Metanephros (tissue), 2 donors: ENCODE measurements around the genes MRPL52 and PSMB5.

DNA sequence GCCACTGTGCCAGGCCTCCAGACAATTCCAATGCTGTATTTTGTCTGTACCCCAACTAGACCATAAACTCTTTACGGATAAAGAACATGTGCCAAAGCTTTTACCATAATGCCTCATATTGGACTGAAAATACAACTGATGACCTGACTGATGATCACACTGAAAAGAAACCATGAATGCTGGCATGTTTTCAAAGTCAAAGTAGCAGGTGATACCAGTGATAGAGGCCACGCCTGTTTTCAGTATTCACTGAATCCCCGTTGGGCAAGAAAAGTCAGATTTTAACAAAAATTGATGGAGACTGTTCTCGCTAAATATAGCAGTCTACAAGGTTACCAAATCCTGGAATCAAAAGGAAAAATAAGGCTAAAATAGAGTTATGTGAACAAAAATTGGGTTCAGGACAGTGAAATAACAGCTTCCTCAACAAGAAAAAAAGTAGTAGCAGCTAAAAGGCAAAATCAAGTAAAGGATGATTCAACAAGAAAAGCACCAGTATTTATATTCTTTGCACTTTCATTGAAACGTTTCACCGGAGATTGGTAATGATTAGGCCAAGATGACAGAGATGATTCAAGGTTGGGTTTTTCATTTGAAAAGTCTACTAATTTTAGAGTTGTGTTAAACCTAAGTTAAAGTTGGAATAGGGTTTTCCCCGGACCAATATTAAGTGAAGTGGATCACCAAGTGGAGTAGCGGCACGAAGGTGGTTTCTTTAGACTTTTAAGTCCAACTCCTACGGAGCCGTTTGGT lies 828 bp downstream of the DAD1 start:
- RAMPAGE, long total RNA, result no peak

DNA sequence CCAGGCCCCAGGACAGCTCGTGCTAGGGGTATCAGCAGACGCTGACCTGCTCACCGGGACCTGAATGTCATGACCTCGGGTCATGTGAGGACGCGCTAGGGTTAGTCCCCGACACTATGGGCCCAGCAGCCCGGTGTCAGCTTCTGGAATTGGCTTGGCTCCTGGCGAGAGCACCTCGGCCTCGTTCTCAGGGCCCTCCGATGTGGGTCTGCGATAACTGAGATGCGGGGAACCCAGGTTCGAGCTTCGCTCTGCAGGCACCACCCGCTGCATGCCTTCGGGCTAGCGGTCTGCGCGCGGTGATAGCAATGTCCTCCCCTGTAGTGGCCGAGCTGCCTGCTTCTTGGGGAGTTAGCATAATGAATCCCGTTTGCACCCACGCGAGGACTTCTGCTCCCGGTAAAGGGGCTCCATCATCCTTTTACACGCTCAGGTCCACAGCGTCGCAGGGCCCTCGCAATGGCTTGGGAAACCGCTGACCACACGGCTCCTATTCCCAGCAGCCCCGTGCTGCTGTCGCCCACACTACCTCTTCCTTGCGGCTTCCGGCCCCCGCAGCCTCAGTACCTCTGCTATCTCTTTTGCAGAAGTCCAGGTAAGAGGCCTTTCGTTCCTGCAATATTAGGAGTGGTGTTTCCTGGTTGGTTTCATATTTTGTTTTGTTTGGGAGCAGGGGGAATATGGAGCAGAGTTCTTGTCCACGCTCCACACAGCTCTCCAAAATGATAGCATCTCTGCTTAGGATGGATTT lies 502 bp downstream of the OXA1L start:
- RAMPAGE, long total RNA, result no peak

- RAMPAGE, long total RNA, result no peak
Measured at GRCh38 chr14:22820207-22820473, 4.9 kb upstream of the SLC7A7 start.

DNA sequence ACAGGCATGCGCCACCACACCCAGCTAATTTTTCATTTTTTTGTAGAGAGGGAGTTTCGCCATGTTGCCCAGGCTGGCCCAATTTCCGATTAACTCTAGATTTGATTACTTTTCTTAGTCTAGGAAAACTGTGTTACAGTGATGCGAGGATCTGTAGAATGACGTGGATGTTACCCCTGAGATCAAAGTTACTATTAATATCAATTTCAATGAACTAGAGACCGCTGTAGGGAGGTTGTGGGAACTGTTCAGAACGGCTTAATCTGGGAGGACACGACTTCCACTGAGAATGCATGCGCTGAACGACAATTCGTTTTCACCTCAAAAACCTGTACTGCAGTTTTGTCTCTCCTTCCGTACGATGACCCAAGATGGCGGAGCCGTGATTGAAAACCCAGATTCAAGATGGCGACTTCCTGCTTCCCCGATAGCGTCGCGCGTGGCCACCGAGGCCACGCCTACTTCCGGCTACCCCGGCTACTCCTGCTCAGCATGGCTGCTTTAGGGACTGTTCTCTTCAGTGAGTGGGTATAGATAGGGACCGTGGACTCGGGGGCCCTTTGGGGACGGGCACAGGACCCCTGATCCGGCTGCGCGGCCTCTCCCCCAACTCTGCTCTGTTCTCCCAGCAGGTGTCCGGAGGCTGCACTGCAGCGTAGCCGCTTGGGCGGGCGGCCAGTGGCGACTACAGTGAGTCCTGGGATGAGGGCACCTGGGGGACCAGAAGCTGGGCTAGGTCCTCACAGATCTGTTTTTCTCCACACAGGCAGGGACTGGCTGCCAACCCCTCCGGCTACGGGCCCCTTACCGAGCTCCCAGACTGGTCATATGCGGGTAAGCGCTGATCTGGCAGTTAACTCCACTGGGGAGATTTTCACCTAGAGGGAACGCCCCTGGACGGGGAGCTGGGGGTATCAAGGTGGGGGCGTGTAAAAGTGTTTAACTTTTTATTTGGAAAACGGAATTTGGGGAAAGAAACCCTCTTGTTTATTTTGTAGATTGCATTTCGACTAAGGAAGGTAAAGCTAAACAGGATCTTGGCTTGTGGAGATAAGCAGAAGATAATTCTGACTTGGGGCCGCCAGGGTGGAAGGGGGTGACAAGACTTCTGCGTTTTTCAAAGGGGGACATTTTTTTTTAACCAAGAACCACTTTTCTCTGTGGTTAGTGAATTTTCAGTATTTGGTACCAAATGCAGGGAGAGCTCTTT lies at the start of gene MRPL52:
Gene MRPL52, plus strand, starts transcription at position 467 of the 1,210 bp plus-strand sequence.
- RAMPAGE, long total RNA, result start-site peak on the plus strand centred at position 476 of the sequence, 22 bp wide, 446 and 41 reads in 2 replicates

DNA sequence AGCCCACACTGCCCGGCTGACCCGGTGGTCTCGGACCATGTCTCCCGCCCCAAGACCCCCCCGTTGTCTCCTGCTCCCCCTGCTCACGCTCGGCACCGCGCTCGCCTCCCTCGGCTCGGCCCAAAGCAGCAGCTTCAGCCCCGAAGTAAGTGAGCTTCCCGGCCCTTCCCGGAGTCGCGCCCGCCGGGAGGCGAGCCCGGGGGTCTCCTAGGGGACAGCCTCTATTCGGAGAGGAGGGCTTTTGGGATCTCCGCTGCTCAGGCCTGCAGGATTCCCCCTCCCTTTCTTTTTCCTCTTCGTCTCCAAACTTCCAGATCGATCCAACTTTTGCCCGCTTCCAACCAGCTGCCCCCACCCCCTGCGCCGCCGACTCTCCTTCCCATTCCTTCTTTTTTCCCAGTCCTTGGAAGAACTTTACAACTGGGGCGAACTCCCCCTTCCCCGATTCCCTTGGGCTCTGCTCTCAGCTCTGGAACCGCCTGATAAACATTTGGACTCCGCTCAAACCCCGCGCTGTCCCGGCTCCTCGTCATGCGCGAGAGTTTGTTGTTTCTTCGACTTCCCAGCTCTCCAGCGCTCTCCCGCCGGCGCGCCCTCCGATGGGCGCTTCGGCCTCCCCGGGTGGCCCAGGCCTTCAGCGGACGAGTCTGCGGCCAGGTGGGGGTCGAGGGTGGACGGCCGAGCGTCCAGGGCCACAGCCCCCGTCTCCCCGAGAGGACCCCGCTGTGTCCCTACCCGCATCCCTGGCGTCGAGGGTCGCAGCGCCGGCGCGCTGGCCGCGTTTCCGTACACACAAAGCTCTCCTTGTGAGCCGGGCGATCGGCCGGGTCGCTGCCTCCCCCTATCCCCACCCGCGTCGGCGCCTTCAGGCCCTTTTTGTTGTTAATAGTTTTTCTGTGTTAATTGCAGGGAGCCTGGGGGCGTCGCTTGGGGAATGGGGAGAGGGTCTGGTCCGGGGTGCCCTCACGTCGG lies 682 bp downstream of the MMP14 start:
- RAMPAGE, long total RNA, result no peak

DNA sequence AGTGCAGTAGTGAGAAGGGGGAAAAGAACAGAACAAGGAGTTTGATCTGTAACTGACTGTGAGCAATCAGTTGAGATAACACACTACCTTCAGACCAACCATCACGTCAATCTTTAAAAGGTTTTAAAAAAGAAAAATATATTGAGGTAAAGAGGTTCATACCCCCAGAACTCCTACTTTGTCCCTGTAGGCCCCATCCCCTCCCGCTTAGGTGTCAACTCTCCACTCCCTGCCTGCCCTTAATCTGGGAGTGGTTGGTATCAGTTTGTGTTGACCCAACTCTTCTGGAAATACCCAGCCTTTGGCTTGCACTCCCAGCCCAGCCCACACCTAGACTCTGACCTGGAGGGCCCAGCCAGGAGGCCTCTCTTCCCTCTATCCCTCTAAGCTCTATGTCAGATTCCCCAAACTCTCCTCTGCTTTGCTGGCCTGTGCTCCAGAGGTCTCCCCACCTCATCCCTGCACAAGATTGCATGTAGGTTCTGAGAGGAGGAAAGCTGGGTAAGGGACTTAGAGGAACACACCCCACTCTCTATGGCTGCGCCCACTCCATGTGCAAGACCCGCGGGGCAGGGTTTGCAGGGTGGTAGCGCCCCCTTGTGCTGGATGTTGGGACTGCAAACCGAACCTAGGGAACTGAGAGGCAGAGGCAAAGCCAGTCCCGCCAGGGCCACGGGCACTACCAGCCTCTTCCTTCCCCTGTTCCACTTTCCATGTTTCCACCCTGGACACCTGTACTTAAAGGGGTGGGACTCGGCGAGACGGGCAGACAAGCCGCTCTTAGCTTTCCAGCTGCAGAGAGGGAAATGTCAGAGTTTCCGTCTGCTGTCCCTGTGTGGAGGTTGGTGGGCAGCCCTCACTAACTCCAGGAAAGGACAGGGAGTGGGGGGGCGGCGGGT lies 16.5 kb downstream of the MMP14 start:
- RAMPAGE, long total RNA, result no peak

DNA sequence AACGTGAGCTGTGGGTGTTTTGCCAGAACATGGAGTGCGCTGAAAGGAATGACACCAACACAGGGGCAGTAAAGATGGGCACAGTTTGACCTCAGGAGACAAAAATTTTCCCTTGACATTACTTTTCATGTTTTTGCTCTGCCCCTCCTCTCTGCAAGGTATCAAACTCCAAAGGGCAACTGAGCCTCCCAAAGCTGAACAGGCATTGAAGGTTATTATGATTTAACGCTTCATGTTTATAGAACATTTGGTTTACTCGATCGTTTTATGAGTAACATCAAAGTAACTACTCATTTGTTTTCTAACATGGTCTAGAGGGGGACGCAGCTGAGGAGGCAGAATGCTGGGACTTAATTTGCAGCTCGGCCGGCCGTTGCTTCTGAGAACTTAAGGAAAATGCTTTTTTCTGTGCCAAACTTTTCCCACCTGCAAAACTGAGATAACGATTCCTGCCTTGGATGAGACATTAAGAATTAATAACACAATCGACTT lies 992 bp downstream of the HAUS4 start:
- RAMPAGE, long total RNA, result no peak

GRCh38 chr14:22978658-22979757 lies 3.3 kb downstream of the AJUBA start:
- RAMPAGE, long total RNA, result no peak

- RAMPAGE, long total RNA, result no peak
Measured at GRCh38 chr14:23034315-23035390, at the start of gene PSMB5. Gene PSMB5, minus strand, starts transcription at chr14:23034900.

GRCh38 chr14:23094446-23094944 lies 441 bp downstream of the ACIN1 start:
- RAMPAGE, long total RNA, result no peak

GRCh38 chr14:23137960-23138689 lies 19.1 kb upstream of the CEBPE start:
- RAMPAGE, long total RNA, result no peak

DNA sequence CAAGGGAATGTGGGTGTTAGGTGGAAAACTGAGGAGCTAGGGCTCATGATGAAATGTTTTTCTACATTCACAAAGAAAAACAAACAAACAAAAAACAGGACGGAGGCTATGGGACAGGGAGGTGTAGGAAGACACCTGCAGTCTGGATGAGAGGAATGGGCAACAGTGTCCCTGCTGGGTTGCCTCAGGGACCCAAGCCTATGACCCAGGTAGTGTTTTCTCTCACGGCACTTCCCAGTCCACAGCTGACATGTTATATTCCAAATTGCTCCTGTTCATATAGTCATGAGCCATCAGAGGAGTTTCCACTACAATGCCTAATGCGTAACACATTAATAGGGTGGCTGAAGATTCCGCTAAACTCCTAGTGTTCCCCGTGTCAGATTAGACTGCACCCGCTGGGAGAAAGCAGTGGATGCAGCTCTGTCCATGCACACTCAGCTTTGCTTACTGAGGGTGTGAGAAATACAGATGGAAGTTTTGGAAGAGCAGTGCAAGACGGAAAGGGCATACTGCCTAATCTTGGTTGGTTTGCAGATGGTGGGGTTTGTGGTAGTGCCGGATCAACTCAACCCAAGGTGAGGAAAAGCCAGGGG lies 5.7 kb downstream of the PPP1R3E start:
- RAMPAGE, long total RNA, result no peak

GRCh38 chr14:23346601-23347057 lies 6.1 kb downstream of the SLC22A17 start:
- RAMPAGE, long total RNA, result no peak

DNA sequence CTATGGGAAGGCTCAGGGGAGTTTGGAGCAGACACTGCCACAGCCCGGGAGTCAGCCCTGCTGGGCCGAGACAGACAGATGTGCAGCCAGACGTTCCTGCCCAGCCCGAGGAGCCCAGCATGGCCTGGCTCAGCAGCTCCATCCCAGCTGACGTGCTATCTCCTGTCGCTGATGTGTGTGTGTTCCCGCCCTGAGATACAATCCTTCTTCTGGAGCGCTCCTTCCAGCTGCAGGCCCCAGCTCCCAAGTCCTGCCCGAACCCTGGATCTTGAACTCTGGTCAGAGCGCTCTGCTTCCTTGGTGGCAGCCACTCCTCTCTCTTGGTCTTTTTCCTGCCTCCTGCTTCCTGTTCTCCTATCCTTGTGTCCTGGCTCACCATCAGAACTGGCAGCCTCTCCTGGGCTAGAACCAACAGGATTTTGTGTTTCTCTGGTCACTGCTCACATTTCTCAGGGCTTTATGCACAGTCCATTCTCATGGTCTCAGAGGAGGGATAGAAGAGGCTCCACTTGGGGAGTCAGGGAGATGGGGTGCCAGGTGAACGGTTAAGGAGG lies 3.8 kb downstream of the CMTM5 start:
- RAMPAGE, long total RNA, result no peak

DNA sequence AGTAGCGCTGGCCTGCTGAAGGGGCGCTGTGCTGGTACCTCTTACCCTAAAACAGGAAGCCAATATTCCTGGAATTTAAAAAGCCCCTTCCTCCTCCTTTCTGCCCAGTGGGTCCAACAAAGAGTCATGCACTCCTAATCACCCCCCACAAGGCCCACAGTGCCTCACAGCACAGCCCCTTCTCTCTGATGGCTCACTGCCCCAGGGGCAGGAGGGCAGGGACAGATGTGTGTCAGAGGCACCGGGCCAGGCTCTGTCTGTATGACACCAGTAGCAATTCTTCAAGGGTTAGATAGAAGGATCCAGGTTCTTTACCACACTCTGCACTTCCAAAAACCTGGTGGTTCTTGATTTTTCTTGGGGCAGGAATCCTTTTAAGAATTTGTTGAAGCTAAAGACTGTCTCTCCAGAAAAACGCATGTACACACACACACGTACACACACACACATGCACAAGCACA lies 8.9 kb downstream of the MYH6 start:
- RAMPAGE, long total RNA, result no peak

DNA sequence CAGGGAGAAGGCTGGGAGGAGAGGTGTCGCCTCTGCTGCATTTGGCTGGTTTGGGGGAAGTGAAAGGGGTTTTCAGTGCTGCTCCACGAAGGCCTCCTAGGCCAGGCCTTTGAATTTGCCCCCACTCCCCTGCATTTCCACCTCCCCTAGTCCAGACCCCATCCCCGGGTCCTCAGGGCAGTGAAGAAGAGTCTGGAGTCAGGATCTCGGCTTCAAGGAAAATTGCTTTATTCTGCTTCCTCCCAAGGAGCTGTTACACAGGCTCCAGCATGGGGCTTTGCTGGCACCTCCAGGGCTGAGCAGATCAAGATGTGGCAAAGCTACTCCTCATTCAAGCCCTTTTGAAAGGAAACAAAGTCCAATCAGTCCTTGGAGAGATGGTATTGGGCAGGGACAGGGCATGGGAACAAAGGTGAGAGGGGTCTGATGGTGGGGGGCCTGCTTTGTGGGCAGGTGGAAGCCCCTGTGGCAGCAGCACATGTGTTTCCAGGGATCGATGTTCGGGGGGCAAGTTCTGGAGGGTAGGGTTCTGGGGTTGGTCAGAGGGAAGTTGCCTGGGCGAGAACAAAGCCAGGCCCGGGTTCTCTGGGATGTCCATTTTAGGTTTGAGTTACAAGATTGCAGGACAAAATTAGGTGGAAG lies 4.6 kb upstream of the MYH6 start:
- RAMPAGE, long total RNA, result no peak

DNA sequence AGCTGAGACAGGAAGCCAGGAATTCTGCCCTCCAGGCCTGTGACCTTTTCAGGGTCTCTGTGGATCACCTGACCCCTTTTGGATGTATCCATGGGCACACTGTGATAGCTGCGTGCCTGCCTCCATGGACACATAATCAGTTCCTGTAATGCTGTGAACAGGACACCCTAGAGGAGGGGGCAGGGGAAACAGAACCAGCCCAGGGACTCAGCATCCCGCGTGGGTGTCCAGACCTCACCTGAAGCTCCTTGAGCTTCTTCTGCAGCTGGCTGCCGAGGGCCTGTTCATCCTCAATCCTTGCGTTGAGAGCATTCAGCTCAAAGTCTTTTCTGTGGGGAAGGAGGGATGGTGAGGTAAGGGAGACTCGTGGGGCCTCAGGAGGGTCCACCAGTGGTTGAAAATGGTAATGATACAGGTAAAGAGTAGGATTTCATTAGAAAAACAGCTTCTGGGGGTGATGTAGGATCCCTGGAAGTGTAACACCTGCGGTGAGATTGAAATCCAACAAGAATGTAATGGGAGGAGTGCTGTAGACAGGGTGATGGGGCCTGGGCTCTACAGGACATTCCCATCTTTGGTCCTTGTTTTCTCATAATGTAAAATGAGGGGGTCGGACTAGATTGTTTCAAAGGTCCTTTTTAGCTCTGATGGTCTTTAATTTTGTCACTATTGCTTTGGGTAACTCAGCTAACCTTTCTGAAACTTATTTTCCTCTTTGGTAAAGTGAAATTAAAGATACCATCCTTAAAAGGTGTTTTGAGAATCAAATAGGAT lies 12.8 kb upstream of the MYH6 start:
- RAMPAGE, long total RNA, result no peak

DNA sequence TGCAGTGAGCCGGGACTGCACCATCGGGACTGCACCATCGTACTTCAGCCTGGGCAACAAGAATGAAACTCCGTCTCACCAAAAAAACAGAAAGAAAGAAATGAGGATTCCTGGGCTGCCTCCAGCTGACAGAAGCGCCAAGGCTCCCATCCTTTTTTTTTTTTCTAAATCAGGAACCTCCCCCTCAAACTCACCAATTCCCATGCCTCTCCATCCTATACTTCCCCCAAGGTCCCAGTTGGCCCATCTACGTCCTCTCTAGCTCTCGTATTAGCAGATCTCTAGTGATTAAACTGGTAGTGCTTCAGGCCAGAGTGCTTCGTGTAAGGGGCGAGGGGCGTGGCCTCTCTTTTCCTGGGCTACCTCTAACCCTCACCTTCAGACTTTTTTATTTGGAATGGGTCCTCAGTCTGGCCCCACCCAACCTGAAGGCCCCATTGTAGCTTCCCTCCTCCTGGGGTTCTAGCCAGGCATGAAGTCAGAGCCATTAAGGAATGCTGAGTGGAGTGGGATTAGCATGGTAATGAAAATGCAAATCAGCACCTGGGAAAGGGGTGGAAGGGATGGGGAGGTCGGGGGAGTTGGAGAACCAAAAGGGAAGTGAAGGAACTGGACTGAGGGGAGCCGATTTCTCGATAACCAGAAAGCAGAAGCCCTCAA lies 14.4 kb downstream of the ZFHX2 start:
- RAMPAGE, long total RNA, result no peak

DNA sequence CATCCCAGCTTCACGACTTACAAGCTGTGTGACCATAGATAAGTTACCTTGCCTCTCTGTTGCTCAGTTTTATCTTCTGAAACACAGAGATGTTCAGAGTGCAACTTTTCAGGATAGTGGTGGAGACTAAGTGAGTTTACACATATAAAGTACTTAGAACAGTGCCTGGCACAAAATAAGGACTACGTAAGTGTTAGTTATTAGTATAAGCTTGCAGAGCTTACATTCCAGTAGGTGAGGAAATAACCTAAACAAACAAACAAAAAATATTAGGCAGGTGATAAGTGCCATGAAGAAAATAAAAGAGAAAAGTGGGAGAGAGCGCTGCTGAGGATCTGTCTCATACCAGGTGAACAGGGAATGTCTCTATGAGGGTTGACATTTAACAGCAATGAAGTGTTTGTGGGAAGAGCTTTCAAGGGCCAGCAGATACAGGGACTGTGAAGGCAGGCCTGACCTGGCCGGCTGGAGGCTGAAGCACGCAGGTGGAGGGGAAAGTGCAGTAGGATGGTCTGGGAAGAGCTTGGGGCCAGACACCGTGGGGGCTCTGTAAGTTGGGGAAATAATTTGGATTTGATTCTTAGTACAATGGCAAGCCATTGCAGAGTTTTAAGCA lies 24.0 kb upstream of the DHRS2 start:
- RAMPAGE, long total RNA, result no peak

- RAMPAGE, long total RNA, result no peak
Measured at GRCh38 chr14:23954836-23955429, 1.4 kb downstream of the DHRS4 start.